HL-60 (cell line): ENCODE measurements around a stretch of chr5.

- RRBS: no CpG with 5 or more reads among the region's 3 CpGs
These were observed 69.2 kb downstream of the EDIL3 start for GRCh38 chr5:84315545-84315829.

GRCh38 chr5:84384954-84385260, 227 bp upstream of the EDIL3 start:
- RRBS: 20% methylated on average over 1 of the region's 3 CpGs

DNA sequence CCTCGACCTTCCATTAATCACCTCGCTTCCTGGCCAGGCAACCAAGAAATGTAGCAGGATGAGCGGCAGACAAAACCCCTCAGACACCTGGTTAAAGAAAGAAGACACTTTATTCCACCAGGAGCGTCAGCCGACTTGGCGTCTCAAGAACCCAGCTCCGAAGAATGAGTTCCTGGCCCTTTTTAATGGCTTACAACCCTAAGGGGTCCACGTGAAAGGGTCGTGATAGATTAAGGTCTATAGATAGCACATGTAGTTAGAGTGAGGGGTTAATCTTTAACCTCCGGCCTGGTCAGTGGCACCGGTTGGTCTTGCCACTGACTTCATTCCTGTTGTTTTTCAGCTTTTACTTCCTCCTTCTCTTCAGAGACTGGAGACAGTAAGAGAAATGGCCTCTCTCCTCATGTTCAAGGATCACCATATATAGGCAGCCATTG, 47.1 kb upstream of the COX7C start:
- RRBS: no CpG with 5 or more reads among the region's 11 CpGs

- RRBS: no CpG with 5 or more reads among the region's 8 CpGs
These were observed 2.6 kb downstream of the COX7C start for GRCh38 chr5:86620090-86621010.

GRCh38 chr5:87074887-87075529, 192.7 kb upstream of the RASA1 start:
- RRBS: no CpG with 5 or more reads among the region's 2 CpGs

GRCh38 chr5:87385856-87386270, 26.9 kb downstream of the CCNH start:
- RRBS: no CpG with 5 or more reads among the region's 1 CpG

DNA sequence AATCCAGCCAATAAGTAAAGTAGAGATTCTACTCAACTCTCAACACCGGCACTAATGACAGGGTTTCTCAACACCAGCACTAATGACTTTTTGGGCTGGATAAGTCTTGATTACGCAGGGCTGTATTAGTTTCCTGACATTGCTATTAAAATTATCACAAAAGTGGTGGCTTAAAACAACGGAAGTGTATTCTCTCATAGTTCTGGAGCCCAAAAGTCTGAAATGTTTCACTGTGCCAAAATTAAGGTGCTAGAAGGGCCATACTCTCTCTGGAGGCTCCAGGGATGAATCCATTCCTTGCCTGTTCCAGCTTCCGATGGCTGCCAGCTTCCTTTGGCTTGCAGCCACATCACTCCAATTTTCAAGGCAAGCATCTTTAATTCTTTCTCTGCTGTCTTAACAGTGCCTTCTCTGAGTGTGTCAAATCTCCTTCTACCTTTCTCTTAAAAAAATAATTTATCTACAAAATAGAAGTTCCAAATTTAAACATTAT, 11.8 kb downstream of the CCNH start:
- RRBS: no CpG with 5 or more reads among the region's 4 CpGs

DNA sequence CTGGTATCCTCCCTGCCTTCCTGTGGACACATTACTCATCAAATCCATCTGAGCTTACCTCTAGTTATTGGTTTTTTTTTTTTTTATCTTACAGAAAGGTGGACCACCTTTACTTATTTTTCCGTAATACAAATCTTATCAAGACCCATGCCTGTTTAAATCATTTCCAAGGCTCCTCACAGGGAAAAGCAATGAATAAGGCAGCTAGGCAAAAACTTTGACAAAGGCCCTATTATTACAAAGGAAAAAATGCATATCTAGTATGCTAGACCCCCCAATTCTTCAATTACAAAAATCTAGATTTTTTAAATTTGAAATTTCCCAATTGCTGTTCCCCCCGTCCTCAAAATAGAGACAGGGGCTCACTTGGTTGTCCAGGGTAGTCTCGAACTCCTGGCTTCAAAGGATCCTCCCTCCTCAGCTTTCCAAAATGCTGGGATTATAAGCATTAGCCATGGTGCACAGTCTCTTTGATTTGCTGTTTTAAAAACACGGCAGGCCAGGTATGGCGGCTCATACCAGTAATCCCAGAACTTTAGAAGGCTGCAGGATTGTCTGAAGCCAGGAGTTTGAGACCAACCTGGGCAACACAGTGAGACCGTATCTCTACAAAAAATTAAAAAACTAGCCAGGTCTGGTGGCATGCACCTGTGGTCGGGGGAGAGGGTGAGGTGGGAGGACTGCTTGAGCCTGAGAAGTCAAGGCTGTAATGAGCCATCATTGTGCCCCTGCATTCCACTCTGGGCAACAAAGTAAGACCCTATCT, 39.0 kb downstream of the TMEM161B start:
- RRBS: no CpG with 5 or more reads among the region's 7 CpGs

- RRBS: 52% methylated on average over 7 of the region's 37 CpGs
These were observed 210.3 kb downstream of the MEF2C start for GRCh38 chr5:88672648-88673186.

- RRBS: no CpG with 5 or more reads among the region's 1 CpG
These were observed 150.4 kb downstream of the MEF2C start for GRCh38 chr5:88732623-88733017.

DNA sequence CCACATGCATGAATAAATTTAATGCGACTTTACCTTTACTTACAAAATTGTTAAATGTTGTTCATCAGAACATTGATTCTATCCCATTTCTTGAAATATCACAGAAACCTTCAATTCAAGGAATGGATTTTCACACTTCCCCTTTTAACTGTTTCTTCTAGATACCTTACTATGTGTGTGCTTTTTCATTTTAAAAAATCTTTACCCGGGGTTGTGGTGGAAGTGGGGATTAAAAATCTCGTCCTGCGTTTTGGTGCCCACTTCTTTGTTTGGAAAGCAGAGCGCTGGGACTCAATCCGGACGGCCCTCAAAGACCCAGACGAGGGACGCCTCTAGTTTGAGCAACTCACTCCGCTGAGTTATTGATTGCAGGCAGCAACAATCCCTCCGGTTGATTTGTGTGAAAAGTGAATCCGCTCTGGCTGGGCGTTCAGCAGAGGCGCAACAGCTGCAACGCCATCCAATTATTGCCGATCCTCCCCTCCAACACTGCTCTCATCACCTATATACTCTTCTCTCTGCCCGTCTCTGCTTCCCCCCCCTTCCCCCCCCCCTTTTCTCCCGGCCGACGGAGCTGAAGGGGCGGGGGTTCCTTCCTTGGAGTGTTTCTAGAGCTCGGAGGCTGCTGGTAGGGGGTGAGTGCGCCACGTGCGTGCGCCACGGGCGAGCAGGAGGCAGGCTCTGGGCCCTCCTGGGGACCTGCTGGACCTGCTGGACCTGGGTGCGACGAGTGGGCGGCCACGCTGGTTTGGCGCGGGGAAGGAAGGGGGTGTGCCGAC, 6.1 kb upstream of the MEF2C start:
- RRBS: 18% methylated on average over 8 of the region's 35 CpGs

DNA sequence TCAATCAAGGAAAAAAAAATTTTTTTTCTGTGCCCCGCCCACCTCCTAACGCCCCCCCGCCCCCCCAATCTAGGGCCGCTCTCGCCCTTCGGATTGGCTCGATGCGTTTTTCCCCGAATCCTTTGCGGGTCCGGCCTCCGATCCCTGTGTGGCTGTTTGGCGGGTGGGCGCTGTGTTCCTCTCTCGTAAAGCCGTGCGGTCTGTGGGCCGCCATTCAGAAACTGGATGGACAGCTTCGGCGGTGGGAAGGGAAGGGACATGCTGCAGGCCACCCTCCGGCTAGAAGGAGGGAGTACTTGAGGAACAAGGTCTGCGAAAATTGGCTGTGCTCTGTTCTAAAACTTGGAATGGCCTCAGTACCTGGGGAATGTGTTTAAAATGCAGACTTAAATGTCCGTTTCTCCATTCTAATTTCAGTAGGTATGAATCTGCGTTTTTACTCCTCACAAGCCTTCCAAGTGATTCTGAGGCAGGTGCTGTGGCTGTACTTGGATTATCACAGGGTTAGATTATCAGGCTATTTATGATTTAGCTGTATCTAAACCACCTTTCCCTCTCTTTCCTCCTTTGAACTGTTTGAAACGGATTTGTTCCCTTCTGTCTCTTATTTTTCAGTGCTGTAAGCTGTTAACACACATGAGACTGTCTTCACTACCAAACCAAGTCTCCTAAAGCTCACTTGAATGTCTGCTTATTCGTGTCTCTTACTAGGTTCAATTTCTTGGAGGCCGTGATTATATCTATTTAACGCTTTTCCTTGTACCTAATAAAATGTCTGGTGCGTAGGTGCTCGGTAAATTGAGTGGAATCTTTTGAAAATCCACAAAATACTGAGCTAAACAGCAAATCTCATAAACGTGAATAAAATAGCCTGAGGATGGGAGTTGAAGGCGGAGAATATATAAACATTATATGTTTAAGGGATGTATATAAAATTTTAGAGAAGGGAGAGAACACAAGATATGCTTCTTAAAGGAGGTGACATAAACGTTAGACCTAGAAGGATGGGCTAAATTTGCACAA, 640 bp upstream of the CETN3 start:
- RRBS: no CpG with 5 or more reads among the region's 33 CpGs

DNA sequence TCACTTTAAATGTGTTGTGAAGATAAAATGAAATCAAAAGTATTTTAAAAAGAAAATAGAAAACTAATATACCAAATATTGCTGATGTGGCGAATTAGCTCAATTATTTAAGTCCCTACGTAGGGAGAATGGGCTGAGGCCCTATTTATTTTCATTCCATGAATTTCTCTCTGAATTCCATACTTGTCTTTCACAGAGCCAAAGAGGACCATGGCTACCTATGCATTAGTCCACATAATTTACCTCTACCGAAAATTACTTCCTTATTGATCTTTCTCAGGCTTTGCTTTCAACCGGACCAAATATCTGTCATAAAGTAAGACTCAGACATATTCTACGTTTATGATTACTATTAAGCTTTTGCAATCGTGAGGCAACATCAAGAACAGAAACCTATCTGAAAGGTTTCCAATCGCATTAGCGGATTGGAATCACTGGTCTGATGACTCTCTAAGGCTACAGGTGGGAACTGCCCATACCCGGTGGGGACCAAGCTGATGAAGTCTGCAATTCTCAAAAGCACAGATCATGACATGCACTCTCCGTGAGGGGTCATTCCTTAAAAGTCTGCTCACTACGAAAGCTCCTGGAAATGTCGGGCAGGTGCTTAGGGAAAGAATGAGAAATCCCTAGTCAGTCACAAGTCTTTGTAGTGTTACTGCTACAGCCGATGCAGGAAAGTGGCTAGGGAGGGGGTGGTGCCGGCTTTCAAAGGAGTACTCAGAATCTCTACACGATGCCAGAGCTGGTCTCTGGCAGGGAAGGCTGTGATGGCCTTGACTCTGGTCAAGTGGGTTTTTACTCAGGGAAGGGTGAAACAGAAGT, 1.5 kb downstream of the MBLAC2 start:
- RRBS: 42% methylated on average over 2 of the region's 15 CpGs

DNA sequence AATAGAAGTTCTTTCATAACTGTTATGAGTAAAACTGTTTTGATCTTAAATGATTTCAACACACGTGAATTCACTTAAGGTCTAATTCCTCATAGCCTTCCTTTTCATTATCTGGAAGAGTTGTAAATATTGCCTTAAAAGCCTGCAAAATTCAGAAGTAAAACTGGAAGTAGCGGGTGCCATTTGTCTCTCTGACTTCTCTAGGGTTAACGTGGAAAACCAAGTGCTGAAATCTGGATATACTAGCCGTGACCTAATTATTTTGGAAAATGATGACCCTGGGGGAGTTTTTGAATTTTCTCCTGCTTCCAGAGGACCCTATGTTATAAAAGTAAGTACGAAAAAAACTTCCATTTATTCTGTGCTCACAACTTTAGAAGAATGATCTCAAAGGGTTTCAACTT, 83.8 kb downstream of the ADGRV1 start:
- RRBS: no CpG with 5 or more reads among the region's 5 CpGs

DNA sequence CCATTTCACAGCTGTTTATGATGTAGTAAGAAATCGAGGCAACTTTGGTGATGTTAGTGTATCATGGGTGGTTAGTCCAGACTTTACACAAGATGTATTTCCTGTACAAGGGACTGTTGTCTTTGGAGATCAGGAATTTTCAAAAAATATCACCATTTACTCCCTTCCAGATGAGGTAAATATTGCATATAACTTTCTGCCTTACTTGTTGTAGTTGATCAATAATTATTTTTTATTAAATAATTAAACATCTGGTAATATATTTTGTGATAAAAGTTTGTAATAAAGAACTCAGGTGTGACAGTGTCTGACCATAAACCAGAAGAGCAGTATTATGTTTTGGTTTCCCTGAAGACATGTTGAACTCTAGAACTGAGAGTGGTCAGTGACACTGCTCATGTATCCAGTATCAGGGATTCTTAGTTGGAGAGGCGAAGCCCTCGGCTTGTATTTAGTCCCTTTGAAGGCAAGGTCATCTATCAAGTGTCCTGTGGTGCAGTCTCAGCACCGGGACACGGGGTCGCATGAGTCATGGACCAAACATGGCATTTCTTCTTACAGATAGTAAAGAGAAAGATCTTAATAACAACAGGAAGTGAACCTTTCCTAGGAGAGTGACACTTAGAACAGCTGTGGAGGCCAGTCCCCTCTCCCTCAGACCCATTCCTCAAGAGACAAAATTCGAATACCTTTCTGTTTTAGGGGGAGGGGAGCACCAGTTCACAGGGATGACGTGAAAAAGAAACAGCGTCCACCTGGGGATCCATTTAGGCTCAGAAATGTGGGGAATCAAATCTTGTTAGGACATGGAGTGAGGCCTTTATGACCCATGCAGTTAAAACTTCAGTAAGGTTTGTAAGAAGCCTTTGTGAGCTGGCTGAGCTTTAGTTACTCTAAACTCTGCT, 86.3 kb downstream of the ADGRV1 start:
- RRBS: no CpG with 5 or more reads among the region's 9 CpGs

- RRBS: no CpG with 5 or more reads among the region's 8 CpGs
These were observed 276.2 kb downstream of the ARRDC3 start for GRCh38 chr5:91106799-91107502.

DNA sequence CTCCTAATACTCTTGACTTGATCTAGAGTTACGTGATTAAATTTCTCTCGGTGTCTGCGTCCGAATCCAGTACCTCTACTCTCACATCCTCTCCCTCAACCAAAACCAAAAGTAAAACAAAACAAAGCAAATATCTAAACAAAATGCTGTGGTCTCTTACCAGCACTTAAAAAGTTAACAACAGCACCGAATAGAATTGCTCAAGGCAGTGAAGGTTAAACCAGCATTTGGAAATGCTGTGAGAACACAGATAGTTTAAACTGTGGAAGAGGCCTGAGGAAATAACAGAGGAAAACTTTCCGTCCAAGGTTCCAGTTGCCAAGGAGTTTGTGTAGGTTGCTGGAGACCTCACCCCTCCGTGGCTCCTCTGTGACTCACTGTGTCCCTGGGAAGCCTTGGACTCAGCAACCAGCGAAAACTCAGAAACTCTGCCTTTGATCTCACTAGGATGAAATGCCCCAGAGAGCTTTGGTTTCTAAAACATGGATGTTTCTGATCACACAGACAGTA, 193.2 kb downstream of the ARRDC3 start:
- RRBS: no CpG with 5 or more reads among the region's 8 CpGs

- RRBS: no CpG with 5 or more reads among the region's 10 CpGs
These were observed 72.3 kb downstream of the ARRDC3 start for GRCh38 chr5:91310725-91311308.